Stomach (tissue), 7 donors: ENCODE results near the genes TFPI and INPP1.

- PRO-cap: no peak
- RAMPAGE, long total RNA, 5 experiments: no peak in any of the 5 experiments
- RRBS: no CpG with 5 or more reads among the region's 6 CpGs
Observed at GRCh38 chr2:186669639-186670126, 24.2 kb upstream of the FAM171B start.

DNA sequence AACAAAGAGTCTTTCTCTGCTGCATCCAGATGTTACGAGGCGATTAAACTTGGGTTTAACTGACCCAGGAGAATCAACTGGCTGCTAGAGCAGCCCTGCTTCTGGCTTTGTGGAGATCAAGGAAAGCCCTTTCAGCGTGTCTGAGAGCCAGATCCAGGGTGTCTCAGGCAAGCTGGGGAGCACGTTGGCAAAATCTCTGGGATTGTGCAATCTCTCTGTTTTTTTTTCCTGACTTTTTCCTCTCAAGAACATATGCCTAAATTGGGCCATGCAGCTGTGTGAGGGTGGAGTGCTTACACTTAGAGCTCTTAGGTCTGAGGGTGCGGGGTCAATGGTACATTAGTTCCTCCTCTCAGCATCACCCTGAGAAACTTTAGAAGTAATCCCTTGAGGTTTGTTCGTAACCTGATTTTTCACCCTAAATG, 38.2 kb upstream of the ZSWIM2 start:
- PRO-cap: unidirectional peak, minus-strand start at position 142 of the sequence
- RAMPAGE, long total RNA, 5 experiments: no peak in any of the 5 experiments
- RRBS: no CpG with 5 or more reads among the region's 6 CpGs

GRCh38 chr2:187553771-187554772, at the start of gene TFPI:
Gene TFPI (minus strand): TSS chr2:187554435.
- PRO-cap: bidirectional peak, plus-strand start at chr2:187554436, minus-strand start at chr2:187554435; unidirectional peak, minus-strand start at chr2:187554486
- RAMPAGE, long total RNA, 5 experiments: start-site peak on the minus strand in 4 of 5 experiments, at chr2:187554318-187554497 at its widest, 17 to 2,347 reads per replicate
- RRBS: no CpG with 5 or more reads among the region's 10 CpGs

- PRO-cap: no peak
- RAMPAGE, long total RNA, 5 experiments: no peak in any of the 5 experiments
- RRBS: no CpG with 5 or more reads among the region's 14 CpGs
Observed at GRCh38 chr2:187565499-187566079, 11.4 kb upstream of the TFPI start.

DNA sequence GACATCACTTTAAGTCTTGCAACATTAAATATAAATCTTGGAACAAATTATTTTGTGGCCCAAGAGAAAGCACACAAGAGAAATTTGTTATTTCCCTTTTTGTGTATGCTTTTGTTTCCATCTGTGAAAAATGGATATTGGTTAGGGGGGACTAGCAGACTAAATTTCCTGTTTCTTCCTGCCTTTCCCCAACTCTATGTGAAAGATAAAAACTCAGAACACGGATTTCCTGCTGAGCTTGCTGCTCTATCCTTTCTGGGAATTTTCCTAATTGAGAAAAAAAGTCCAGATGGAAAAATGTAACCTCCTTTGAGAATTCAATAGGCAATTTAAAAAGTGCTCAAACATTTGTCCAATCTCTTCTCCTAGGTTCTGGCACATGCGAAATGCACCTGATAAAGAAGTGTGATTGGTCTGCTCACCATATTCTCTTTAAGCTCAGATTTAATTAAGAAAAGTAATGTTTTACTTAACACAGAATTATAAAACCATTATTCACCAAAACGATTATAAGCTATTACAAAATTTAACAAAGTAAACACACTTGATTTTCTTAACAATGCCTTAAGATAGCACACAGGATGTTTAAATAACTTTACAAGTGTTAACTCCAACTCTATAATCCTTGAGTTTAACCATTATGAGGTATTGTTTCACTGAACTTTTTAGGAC, 21.2 kb upstream of the TFPI start:
- PRO-cap: no peak
- RAMPAGE, long total RNA, 5 experiments: no peak in any of the 5 experiments
- RRBS: no CpG with 5 or more reads among the region's 3 CpGs

DNA sequence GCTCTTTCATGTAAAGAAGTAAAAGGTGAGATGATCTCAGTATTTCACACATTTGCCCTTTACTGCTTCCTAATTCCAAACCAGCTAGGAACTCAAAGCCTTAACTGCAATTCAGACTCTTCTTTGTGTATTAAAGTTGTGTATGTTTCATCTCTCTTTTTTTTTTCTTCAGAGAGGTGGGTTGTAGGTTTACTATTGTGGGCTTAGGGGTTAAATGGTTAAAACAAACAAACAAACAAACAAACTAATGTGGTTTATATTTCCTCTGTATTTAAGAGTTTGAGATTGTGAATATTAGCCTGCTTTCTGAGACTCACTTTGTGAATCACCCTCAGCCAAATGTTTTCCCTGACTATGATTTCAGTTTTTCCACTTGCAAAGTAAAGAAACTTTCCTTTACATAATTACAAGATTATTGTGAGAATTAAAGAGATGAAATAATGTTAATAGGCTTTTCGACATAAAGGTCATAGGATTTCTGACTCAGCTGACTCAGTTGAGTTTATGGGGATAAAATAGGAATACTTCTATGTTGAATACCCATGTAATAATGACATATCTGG, 2.8 kb downstream of the GULP1 start:
- PRO-cap: no peak
- RAMPAGE, long total RNA, 5 experiments: no peak in any of the 5 experiments
- RRBS: no CpG with 5 or more reads among the region's 1 CpG

- PRO-cap: no peak
- RAMPAGE, long total RNA, 5 experiments: no peak in any of the 5 experiments
- RRBS: no CpG with 5 or more reads among the region's 4 CpGs
Observed at GRCh38 chr2:188527219-188527674, 235.6 kb downstream of the GULP1 start.

DNA sequence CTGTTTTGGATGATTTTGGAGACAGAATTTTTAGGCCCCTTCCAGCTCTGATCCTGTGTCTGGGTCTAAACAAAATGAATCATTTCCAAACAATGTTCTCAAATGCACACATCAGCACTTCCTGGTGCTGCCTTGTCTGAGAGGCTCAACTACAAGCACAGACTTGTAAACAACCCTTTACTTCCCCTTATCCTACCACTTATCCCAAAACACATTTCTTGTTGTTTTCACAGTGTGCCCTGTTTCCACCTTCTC, 71.3 kb upstream of the COL3A1 start:
- PRO-cap: no peak
- RAMPAGE, long total RNA, 5 experiments: no peak in any of the 5 experiments

- PRO-cap: no peak
- RAMPAGE, long total RNA, 5 experiments: no peak in any of the 5 experiments
- RRBS: no CpG with 5 or more reads among the region's 6 CpGs
Observed at GRCh38 chr2:188978019-188979195, 4.2 kb downstream of the COL3A1 start.

GRCh38 chr2:189261419-189261833, 81.9 kb upstream of the COL5A2 start:
- PRO-cap: no peak
- RAMPAGE, long total RNA, 5 experiments: no peak in any of the 5 experiments
- RRBS: no CpG with 5 or more reads among the region's 2 CpGs

- PRO-cap: no peak
- RAMPAGE, long total RNA, 5 experiments: no peak in any of the 5 experiments
- RRBS: no CpG with 5 or more reads among the region's 6 CpGs
Observed at GRCh38 chr2:189552257-189552858, 28.2 kb downstream of the SLC40A1 start.

GRCh38 chr2:189675570-189676041, 1.1 kb downstream of the ANKAR start:
- PRO-cap: no peak
- RAMPAGE, long total RNA, 5 experiments: no peak in any of the 5 experiments
- RRBS: no CpG with 5 or more reads among the region's 6 CpGs

DNA sequence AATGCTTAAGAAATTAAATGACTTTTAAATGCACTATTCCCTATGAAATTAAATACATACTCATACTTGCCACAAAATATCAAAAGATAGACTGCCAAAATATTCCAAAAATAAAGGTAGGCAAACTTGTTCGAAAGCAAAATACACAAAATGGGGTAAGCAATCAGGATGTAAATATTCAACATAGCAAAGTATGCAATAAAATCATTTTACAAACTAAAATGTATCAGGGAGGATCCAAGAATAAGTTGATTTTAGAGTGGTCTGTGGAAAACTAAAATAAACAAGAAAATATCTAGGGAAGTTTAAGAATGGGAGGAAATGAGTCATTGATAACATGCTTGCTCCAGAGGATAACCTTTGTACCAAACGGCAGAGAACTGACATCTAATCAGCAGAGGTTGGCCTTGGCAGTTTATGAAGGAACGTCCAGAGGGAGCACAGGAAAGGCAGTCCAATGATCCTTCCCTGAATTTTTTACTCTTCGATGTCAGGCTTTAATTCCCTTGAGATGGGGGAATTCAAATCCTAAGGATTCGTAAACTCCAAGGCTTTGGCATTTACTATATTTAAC, 9.0 kb upstream of the INPP1 start:
- PRO-cap: unidirectional peak, plus-strand start at position 418 of the sequence
- RAMPAGE, long total RNA, 5 experiments: no peak in any of the 5 experiments
- RRBS: no CpG with 5 or more reads among the region's 5 CpGs

DNA sequence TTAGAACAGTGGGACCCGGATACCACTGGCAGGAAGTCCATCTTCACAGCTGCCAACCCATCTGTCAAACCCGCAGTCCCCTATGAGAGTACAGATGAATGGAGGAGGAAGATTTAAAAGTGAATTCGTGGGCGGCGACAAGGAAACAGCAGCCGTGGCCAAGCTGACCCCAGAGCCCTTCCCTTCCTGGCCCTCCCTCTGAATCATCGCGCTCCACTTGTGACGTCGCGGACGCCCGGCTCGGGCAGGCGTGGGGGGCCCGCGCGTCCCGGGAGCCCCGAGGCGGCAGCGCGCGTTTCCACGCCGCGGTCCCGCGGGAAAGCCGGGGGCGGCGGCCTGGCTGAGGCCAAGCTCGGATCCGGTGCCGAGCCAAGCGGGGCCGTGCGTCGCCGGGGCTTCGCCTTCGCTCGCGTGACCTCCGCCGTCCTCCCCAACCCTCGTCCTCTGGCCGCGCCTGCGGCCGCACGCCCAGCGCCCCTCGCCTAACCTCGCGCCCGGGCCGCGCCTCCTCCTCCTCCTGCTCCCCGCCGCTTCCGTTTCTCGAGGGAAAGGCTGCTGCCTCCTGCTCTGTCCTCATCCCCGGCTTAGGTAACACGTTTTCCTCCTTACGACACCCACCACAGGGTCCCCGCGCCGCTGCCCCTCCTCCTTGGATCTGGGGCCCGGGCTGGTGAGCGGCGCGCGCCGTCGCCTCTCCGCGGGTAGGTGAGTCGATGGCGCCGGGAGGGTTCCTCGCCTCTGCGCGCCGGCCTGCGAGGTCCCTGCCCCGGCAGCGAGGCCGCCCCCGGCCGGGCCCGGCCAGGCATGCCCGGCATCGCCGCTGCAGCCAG, at the start of gene INPP1:
TSS of gene INPP1 (plus strand) at position 216 of the 830 bp plus-strand sequence.
- PRO-cap: bidirectional peak, plus-strand start at position 216 of the sequence, minus-strand start at position 586 of the sequence; bidirectional peak, plus-strand start at position 652 of the sequence, minus-strand start at position 657 of the sequence
- RAMPAGE, long total RNA, 5 experiments: start-site peak on the plus strand in 4 of 5 experiments, centred at positions 523 to 550 of the sequence, 15 to 67 reads per replicate
- RRBS: 2% methylated on average over 52 of the region's 95 CpGs

DNA sequence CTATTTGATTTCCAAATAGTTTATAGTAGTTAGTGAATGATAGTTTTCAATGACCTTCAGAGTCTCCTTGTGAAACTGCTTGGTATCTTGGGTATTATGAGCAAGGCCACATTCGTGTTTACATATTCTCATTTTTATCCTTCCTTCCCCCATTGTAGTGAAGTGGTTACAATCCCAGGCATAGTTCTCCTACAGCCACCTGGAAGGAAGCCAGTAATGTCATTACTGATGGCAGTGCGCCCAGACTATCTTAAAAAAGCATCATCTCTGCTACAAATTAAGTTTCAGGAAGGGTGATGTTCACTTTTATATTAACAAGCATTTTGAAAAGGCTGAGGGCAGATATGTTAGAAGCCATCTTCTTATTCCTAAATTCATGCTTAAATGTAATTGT, 61.0 kb downstream of the MFSD6 start:
- PRO-cap: no peak
- RAMPAGE, long total RNA, 5 experiments: start-site peak on the plus strand in 1 of 5 experiments, centred at position 286 of the sequence, 7 reads per replicate
- RRBS: no CpG with 5 or more reads among the region's 2 CpGs

DNA sequence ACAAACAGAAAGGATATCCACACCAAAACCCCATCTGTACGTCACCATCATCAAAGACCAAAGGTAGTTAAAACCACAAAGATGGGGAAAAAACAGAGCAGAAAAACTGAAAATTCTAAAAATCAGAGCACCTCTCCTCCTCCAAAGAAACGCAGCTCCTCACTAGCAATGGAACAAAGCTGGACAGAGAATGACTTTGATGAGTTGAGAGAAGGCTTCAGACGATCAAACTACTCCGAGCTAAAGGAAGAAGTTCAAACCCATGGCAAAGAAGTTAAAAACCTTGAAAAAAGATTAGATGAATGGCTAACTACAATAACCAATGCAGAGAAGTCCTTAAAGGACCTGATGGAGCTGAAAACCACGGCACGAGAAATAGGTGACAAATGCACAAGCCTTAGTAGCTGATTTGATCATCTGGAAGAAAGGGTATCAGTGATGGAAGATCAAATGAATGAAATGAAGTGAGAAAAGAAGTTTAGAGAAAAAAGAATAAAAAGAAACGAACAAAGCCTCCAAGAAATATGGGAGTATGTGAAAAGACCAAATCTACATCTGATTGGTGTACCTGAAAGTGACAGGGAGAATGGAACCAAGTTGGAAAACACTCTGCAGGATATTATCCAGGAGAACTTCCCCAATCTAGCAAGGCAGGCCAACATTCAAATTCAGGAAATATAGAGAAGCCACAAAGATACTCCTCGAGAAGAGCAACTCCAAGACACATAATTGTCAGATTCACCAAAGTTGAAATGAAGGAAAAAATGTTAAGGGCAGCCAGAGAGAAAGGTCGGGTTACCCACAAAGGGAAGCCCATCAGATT, 62.3 kb downstream of the NEMP2 start:
- PRO-cap: no peak
- RAMPAGE, long total RNA, 5 experiments: start-site peak on the plus strand in 3 of 5 experiments, centred at positions 162 to 533 of the sequence, 5 to 12 reads per replicate
- RRBS: no CpG with 5 or more reads among the region's 9 CpGs

DNA sequence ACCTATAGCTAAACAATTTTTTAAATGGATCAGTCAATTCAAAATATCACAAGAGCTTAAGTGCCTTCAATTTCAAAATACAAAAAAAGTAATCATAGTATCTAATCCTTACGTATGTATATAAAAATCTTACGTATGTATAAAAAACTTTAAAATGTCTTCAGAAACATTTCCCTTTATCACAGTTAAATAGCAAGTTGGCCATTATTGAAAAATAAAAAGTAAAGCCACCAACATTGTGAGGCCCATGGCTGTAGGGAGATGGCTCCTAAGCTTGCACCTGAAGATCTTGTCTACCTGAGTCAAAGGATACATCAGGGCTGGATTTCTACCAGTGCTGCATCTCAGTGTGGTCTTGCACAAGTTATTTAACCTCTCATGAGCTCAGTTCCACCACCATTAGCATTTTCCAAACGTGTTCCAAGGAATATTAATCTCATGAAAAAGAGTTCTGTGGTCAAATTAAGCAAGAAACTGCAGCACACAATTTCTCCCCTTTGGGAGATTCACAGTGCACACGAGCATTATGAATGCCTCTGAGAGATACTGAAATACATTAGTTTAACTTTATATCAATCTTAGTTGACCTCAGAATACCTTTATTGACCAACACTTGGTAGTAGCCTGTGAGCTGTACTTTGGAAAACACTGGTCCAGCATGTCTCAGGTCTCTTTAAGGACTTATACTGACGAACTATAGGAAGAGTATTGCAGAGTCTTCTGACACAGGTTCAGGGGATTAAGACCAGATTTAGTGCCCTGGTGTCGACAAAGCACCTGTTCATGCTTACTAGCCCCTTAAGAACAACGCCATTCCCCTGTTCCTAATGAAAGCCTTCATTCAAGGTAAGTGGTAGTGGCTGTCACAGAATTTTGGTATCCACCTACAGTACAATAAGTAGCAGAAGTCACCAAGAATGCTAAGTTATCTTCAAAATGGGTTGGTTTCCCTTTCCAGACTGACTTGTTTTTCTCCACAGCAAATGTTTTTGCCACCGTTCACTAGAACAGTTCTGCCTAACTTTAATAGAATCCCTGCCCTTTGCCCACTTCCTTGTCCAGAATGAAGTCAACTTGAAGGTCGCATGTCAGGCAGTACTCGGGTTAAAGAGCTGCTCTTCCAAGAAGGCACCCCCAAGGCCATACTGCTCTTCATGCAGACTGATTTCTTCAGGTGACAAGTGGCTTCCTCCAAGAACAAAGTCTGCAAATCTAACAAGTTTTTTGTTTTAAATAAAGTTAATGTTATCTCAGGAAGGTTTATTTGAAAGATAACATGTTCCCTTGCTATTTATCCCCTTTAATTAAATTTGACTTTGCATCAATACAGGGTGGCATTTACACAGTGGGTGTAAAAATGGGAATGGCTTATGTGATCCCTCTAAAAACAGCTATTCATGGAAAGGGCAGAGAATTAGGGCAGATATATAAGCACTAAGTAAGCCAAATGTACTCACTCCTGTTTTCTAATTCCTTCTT, 25.9 kb downstream of the NEMP2 start:
- PRO-cap: no peak
- RAMPAGE, long total RNA, 5 experiments: start-site peak on the minus strand in 1 of 5 experiments, centred at position 597 of the sequence, 6 reads per replicate
- RRBS: no CpG with 5 or more reads among the region's 10 CpGs

GRCh38 chr2:190535954-190536804, 1.7 kb upstream of the NEMP2 start:
- PRO-cap: no peak
- RAMPAGE, long total RNA, 5 experiments: no peak in any of the 5 experiments
- RRBS: no CpG with 5 or more reads among the region's 1 CpG

GRCh38 chr2:190659303-190659851, 10.5 kb downstream of the NAB1 start:
- PRO-cap: no peak
- RAMPAGE, long total RNA, 5 experiments: start-site peak on the plus strand in 2 of 5 experiments, at chr2:190659099-190659954 at its widest, 35 to 113 reads per replicate
- RRBS: no CpG with 5 or more reads among the region's 8 CpGs

DNA sequence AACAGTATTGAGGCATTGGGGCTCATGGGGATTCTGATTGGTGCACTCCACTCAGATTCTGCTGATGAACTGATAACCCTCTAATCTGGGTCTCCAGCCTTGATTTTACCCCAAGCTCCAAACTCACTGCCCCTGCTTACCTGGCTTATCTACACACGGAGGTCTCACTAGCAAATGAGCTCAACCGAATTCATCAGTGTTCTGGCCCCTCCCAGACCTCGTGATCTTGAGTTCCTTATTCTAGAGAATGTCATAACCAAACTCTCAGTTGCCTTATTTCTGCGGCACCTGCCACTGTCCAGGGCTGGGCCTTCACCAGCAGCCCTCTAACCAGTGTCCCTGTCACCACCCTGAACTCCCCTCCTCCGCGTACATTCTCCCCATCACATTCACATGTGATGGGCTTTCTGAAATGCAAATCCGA, 30.9 kb downstream of the NAB1 start:
- PRO-cap: no peak
- RAMPAGE, long total RNA, 5 experiments: no peak in any of the 5 experiments
- RRBS: no CpG with 5 or more reads among the region's 7 CpGs